Tibial nerve (tissue), 3 donors: ENCODE data around the gene MAPK14.

GRCh38 chr6:35026122-35026681, 114.9 kb downstream of the TCP11 start:
- PRO-cap: no peak
- RAMPAGE, long total RNA, 3 experiments: no peak in any of the 3 experiments

GRCh38 chr6:35037514-35037812, 103.7 kb downstream of the TCP11 start:
- PRO-cap: no peak
- RAMPAGE, long total RNA, 3 experiments: no peak in any of the 3 experiments

DNA sequence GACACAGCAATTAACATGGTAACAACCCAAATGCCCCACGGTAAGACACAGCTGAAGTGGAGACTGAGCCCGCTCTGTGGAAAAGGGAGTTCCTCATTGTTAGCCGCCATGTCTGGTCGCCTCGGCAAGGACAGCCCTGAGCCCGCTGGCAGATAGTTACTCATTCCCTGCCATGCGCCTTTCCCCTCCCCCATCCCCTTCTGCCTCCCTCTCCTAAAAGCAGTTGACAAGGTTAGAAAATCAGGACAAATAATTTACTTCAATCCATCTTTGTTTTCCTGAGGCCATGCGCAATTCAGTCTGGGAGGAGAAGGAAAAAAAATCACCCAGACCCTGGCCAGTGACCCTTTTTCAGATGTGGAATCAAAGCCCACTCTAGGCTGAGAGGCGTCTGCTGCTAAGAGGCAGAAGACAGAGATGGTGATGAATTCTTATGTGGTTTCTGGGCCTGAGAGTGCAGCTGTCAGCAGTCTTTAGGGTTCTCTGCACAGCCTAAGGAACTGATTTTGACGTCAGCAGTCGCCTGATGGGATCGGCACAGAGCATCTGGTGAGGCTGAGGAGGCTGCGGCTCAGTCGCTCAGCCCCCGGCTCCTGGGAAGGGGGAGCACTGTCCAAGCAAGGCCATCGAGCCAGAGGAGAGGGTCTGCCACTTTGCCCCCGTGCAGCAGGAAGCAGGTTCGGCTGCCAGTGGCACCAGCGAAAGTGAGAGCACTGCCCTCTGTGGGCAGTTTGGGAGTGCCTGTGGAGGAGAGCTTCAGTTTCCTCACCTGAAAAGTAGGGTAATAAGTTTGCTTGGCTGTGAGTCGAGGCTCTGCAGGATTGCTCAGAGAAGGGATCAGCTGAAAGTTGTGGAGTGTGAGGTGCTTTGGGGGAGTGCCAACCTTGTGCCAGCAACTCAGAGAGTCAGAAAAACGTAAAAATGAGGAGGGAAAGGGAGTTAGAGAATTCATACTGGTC, 92.6 kb downstream of the TCP11 start:
- PRO-cap: bidirectional peak, plus-strand start at position 545 of the sequence, minus-strand start at position 485 of the sequence
- RAMPAGE, long total RNA, 3 experiments: no peak in any of the 3 experiments

DNA sequence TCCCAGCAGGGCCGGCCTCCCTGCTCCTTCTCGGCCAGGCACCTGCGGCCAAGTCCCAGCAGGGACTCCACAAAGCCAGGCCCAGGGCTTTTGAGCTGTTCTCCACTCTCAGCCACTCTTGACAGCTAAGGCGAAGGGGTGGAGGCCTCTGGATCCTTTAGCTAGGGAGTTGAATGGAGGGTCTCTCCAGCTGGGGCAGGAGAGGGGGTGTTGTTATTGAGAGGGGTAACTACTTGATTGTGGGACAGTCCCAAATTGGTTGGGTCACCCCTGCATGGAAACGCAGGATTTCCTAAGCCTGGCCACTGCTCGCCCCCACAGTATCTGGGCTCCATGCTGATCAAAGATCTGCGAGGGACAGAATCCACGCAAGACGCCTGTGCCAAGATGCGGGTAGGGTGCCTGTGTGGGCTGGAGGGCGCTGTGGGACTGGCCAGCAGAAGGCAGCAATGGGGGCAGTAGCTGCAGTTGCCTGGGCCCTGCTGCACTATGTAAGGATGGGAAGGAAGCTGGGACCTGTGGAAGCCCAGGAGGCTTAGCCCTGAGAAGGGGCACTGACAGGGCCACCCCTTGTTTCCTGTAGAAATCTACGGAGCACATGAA, 58.2 kb downstream of the TCP11 start:
- PRO-cap: no peak
- RAMPAGE, long total RNA, 3 experiments: start-site peak on the plus strand in 1 of 3 experiments, centred at position 325 of the sequence, 34 reads per replicate

- PRO-cap: no peak
- RAMPAGE, long total RNA, 3 experiments: no peak in any of the 3 experiments
These were observed 7.0 kb upstream of the TCP11 start for GRCh38 chr6:35147999-35148733.

GRCh38 chr6:35234343-35235182, 20.8 kb downstream of the SCUBE3 start:
- PRO-cap: no peak
- RAMPAGE, long total RNA, 3 experiments: no peak in any of the 3 experiments

GRCh38 chr6:35242460-35242927, 17.0 kb upstream of the ZNF76 start:
- PRO-cap: no peak
- RAMPAGE, long total RNA, 3 experiments: no peak in any of the 3 experiments

DNA sequence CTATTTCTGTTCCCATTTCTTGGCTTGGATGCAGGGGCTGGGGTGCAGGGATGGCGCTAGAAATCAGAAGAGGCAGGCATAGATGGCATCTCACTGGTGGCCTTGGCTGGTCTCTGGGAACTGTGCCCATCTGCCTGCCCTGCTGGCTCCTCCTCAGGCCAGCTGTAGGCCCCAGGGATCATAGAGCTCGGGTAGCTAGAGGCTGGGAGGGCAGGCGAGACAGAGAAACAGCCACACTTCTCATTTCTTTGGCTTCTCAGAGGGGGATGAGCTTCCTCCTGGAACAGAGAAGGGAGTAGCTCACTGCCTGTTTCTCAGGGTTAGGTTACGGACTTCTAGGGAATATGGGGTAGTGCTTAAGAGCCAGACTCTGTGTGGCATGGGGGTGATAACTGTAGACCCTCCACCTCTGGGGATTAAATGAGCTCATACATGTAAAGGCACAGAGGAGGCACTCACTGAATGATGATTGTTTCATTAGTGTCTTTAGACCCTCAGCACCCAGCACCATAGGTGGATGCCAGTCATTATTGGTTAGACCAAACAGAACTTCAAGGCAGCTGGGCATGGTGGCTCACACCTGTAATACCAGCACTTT, 18.5 kb downstream of the PPARD start:
- PRO-cap: no peak
- RAMPAGE, long total RNA, 3 experiments: no peak in any of the 3 experiments

GRCh38 chr6:35362667-35364003, 20.8 kb downstream of the PPARD start:
- PRO-cap: no peak
- RAMPAGE, long total RNA, 3 experiments: no peak in any of the 3 experiments

- PRO-cap: no peak
- RAMPAGE, long total RNA, 3 experiments: no peak in any of the 3 experiments
These were observed 41.3 kb upstream of the FANCE start for GRCh38 chr6:35410803-35411199.

GRCh38 chr6:35417918-35418735, 34.0 kb upstream of the FANCE start:
- PRO-cap: no peak
- RAMPAGE, long total RNA, 3 experiments: no peak in any of the 3 experiments

DNA sequence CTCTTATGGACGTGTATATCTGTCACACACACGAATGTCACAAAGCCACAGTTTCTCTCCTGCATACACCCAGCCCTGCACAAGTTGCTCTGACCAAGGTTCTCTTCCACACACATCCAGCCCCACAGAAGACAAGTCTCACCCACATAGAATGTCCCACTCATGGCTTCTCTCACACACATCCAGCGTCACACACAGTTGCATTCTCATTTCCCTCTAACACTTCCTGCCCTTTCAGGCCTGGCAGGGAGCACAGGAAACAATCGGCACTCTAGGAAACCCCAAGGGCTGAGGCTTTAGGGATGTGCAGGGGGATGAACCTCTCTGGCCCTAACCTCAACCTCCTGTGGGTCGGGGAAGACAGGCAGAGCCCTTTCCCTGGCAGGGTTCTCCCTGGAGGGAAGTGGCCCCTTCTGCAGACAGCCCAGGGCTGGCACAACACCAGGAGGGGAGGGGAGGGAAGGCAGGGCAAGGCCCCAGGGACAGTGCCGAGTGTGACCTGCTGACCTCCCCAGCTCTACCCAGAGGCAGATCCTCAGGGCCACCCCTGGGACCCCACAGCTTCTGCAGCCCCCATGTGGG, 2.8 kb downstream of the TEAD3 start:
- PRO-cap: no peak
- RAMPAGE, long total RNA, 3 experiments: no peak in any of the 3 experiments

GRCh38 chr6:35543354-35543930, 30.7 kb upstream of the TULP1 start:
- PRO-cap: no peak
- RAMPAGE, long total RNA, 3 experiments: no peak in any of the 3 experiments

- PRO-cap: no peak
- RAMPAGE, long total RNA, 3 experiments: no peak in any of the 3 experiments
These were observed 52.3 kb upstream of the TULP1 start for GRCh38 chr6:35564704-35565670.

- PRO-cap: no peak
- RAMPAGE, long total RNA, 3 experiments: no peak in any of the 3 experiments
These were observed 87.7 kb downstream of the FKBP5 start for GRCh38 chr6:35600859-35601594.

- PRO-cap: no peak
- RAMPAGE, long total RNA, 3 experiments: no peak in any of the 3 experiments
These were observed 4.3 kb downstream of the FKBP5 start for GRCh38 chr6:35684321-35684831.

DNA sequence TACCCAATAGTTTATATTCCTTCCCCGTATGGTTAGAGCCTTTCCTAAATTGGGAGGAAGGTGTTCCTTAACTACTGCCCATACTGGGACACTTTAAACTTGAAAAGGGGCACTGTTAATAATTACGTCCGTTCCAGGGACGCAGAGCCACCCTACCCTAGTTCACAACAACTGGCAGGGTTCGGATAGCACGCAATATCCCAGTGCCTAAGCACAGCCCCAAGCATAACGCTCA, 5.8 kb upstream of the ARMC12 start:
- PRO-cap: no peak
- RAMPAGE, long total RNA, 3 experiments: no peak in any of the 3 experiments

DNA sequence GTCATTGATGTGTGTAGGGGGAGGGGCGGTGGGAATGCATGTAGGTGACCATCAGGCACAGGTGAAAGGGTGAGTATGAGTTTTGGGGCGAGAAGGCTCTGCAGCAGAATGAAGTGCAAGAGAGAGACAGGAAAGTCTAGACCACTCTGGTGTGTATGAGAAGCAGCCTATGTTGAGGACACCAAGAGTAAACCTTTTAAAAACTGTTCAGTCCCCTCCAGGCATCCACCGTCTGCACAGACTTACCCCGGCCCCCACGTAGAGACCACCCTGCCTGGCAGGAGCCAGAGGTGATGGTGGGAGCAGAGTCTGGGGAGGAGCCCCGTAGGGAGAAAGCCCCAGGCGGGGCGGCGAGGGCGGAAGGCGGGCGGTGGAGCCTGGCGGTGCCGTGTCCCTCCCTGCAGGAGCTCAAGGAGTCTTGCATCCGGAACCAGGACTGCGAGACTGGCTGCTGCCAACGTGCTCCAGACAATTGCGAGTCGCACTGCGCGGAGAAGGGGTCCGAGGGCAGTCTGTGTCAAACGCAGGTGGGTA, 5.8 kb downstream of the CLPSL1 start:
- PRO-cap: no peak
- RAMPAGE, long total RNA, 3 experiments: no peak in any of the 3 experiments

GRCh38 chr6:36027668-36028620, at the start of gene MAPK14:
MAPK14 (plus strand) TSS chr6:36027808.
- PRO-cap: bidirectional peak, plus-strand start at chr6:36027766, minus-strand start at chr6:36027596
- RAMPAGE, long total RNA, 3 experiments: no peak in any of the 3 experiments

GRCh38 chr6:36086637-36087678, 43.4 kb upstream of the MAPK13 start:
- PRO-cap: no peak
- RAMPAGE, long total RNA, 3 experiments: no peak in any of the 3 experiments